ENCODE data around the gene PLD4.

GRCh38 chr14:104086245-104086690, 768 bp downstream of the ASPG start:
- RRBS, 2 experiments = no CpG with 5 or more reads among the region's 13 CpGs

DNA sequence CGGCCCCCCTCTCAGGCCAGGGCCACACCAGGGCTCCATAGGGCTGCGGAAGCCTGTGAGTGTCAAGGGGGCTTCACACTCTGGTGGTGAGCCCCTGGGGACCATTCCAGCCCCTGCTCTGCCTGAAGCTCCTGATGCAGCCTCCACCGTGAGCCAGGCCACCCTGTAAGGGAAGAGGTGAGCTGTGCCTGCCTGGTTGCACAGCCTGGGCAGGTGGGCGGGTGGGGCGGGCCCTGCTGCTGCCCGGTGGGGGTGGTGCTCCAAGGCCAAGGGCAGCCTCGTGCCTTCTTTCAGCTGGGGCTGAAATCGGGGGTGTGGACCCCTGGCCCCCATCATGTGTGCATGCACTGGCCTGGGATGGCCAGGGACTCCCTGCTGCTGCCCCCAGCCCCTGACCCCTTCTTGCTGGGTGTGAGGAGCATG, 25.2 kb upstream of the KIF26A start:
- RRBS, 2 experiments = no CpG with 5 or more reads among the region's 8 CpGs

DNA sequence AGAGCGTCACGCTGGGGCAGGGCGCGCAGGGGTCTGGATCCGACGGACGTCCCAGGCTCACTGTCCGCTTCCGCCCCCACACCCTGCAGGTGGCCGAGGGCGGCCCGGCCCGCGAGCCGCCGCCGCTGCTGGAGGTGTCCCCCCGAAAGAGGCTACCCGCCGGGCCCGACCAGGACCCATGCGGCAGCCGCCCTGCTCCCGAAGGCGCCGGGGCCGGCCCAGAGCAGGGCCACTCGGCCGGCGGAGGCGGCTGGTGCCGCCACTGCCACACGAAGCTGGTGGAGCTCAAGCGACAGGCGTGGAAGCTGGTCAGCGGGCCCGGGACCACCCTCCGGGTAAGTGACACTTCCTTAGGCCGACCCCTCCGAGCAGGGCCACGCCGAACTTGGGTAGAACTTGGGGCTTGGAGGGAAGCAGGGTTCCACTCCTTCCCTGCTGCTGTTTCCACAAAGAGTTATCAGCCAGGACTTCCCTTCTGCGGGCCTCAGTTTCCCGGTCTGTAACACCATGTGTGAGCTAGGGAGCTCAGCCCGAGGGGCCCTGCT, 639 bp downstream of the KIF26A start:
- RRBS, 2 experiments = under 1 to 1% methylated on average over 24 of the region's 45 CpGs

DNA sequence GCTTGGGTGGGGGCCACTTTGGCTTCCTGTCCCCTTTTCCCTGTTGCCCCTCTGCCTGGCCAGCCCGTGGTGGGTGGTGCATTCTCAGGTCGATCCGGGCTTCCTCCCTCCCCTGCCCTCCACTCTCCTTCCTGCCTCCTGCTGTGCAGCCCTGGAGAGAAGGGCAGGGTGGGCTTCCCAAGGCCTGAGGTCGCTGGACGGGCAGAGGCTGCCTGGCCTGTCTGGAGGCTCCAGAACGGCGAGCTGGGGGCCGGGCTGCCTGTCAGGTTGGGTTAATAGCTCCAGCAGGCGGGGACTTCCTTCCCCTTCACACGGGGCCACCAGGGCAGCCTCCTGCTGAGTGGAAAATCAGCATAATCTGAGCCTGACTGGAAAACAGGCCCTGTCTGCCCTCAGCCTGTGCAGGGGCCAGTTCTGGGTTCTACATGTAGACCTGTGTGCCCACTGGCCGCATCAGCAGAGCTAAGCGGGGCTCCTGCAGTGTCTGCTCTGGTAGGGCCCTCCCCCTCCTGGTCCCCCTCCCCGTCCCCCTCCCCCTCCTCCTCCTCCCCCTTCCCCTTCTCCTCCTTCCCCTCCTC, 11.3 kb downstream of the KIF26A start:
- RRBS, 2 experiments = no CpG with 5 or more reads among the region's 13 CpGs

DNA sequence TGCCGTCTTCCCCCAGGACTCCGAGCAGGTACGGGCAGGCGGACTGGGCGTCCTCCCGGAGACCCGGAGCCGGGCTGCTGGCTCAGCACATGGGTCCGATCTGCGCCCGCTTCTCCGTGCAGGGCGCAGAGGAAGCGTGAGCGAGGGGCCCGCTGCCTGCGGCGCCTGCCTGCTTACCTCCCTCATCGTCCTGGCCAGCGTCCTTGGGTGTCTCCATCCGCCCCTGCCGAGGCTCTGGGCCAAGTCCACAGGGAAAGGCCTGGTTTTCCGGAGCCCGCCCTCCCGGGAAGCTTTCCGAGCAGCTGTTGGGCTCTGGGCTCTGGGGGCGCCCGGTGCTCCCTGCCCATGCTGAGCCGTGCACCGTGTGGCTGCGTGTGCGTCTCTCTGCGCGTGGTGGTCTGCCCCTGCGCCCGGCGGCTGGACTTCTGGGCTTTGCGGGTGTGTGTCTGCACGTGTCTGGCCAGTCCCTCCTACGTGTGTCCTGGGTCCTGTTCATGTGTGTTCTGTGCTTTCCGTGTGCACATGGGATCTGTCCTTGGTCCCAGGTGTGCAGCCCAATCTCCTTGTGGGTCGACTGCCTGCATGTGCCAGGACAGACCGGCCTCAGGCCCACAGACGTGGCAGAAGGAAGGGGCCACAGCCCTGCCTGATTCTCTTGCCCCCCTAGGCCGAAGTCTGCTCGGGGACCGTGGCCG, 33.7 kb downstream of the KIF26A start:
- RRBS, 2 experiments = 95 to 96% methylated on average over 11 to 15 of the region's 48 CpGs

DNA sequence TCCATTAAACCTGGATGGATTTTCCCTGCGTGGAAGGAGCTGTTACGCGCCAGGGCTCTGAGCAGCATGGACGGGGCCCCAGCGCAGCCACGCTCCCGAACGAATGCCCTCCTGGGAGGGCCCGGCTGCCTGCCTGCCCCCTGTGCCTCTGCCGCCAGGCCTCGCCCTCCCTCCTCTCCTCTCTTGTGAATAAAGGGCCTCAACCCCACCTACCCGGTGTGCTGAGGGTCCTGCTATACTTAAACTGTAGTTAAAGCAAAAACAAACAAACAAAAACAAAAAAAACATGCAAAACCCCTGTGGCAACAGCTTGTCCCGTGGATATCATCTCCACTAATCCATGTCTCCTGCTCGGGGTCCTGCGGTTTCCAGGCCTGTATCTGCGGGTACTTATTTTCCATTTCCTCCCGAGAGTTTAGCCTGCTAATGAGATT, 85.5 kb downstream of the KIF26A start:
- RRBS, 2 experiments = 70 to 86% methylated on average over 3 of the region's 17 CpGs

DNA sequence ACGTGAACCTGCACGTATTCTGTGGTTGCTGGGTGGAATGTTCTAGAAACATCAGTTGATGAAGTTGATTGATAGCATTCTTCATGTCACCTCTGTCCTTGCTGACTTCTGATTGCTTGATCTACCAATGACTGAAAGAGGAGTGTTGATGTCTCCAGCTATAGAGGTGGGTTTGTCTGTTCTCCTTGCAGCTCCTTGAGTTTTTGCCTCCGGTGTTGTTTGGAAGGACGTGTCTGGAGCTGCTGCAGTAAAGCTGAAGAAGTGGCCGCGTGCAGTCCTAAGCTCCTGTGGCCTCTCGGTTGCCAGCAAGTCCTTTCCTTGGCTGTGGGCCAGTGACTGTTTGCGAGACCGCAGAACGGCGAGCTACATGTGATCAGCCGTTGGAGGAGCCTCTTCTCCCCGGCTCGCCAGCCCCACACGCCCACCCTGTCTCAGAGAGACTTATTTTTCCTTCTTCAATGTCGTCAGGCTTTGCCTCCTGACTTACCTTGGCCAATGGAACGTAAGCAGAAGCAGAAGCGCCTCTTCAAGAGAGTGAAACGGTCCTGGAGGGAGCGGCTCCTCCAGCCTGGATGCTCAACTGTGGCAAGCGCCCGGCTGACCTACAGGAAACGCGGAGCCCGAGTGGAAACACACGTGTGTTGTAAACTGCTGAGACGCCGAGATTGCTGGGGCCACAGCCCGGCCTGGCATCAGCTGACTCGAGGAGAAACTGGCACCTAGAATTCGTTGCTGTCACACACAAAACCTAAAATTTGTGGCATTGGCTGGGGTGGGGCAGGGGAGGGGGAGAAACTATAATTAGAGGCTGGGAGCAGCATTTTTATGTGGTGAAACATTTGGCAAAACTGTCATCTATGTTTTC, 137.0 kb downstream of the KIF26A start:
- RRBS, 2 experiments = 96% methylated on average over 7 of the region's 31 CpGs; no CpG with 5 or more reads in 1 of the 2 experiments

DNA sequence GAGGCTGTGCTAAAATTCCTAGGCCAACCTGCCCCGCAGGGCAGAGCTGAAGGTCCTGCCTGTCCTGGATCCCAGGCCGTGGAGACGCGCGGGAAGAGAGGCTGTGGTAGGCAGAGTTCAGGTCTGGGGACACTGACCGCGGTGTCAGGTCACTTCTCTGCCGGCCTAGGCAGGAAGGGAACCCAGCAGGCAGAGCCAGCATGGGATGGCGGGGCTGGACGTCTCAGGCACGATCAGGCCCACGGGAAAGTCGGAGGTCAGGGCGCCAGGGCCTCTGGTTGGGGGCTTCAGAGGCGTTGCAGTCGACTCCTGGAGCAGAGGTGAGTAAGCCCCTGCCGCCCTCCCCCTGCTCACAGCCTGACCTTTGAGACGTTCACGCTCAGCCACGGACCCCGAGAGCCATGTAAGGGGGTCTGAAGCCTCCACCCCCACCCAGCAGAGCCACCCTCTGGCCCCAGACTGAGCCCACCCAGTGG, 142.7 kb downstream of the KIF26A start:
- RRBS, 2 experiments = no CpG with 5 or more reads among the region's 21 CpGs

- RRBS, 2 experiments = 64 to 66% methylated on average over 3 of the region's 21 CpGs
Measured at GRCh38 chr14:104293501-104294433, 155.4 kb downstream of the KIF26A start.

DNA sequence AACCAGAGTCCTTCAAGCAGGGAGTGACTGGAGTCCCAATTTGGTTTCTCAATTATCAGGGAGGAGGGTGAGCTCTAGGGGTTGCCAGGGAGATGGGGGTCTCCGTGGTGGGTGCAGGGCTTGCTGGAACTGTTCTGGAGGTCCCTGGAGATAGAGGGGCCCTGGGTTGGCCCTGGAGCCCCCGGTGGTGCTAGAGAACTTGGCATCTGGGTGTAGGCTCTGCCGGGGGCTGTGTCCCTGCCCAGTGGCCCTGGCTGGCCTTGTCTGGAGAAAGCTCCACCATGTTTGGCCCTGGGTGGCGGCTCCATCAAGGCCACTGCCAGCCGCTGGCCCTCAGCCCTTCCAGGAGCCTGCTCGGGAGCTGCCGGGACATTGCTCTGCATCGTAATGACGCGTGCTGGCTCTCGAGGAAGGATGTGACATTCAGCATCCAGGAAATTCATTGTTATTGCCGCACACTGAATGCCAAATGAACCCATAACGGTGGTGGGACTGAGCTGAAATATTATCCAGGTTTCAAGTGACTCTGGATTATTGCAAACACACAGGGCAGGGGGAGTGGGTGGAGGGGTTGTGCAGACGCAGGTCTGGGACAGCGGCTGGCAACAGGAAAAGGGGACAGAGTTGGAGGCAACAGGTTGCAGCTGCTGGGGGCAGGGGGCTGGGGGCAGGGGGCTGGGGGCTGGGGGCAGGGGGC, 215.9 kb downstream of the KIF26A start:
- RRBS, 2 experiments = no CpG with 5 or more reads among the region's 15 CpGs

- RRBS, 2 experiments = no CpG with 5 or more reads among the region's 29 CpGs
Measured at GRCh38 chr14:104461965-104462210, 117.7 kb upstream of the C14orf180 start.

GRCh38 chr14:104586429-104586763, 6.8 kb downstream of the C14orf180 start:
- RRBS, 2 experiments = no CpG with 5 or more reads among the region's 12 CpGs

- RRBS, 2 experiments = 5% methylated on average over 3 to 4 of the region's 17 CpGs
Measured at GRCh38 chr14:104681664-104682358, 7.6 kb upstream of the INF2 start.

GRCh38 chr14:104751999-104752410, 942 bp upstream of the SIVA1 start:
- RRBS, 2 experiments = 50 to 73% methylated on average over 4 to 10 of the region's 39 CpGs

DNA sequence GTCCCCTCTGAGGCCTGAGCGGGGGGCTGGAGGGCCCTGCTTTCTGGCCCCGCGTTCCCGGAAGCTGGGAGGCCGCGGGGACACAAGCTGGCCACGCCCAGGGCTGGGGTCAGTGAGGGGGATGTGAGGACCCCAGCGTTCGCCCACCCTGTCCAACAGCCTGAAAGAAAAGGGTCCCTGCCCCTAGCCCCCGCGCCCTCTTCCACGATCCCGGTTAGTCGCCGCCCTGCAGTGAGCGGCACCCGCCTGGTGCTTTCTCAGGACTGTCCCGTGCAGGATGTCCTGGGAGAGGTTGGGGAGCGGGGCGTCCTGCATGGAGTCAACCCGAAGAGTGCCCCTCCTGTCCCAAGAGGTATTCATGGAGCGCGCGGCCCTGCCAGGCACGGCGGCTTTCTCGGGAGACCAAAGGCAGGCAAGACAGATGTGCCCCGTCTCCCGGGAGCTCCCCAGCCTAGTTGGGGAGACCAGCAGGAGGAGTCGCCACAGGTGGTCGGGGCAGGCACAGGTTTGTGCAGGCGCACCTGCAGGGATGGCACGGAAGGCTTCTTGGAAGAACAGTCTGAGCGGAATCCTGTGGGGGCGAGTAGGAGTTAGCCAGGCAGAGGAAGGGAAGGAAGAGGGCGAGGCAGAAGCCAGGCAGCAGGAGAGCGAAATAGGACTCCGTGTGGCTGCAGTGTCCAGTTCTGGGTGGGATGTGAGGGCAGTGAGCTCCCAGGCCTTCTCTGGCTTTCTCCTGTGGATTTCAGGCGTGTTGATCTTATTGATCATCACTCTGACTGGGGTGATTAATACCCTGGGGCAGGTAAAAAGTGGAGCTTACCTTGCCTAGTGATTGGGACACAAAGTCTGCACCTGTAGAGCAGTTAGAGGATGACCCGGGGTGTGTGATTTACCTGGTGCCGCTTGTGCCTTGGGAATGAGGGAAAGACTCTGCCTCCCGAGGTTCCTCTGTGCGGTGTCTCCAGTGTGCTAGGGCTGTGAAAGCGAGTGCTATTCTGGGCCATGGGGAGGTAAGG, 745 bp downstream of the SIVA1 start:
- RRBS, 2 experiments = under 1% methylated on average over 4 of the region's 44 CpGs

GRCh38 chr14:104794531-104795047, 959 bp downstream of the AKT1 start:
- RRBS, 2 experiments = 1 to 3% methylated on average over 5 of the region's 23 CpGs

GRCh38 chr14:104801207-104801368, 187 bp downstream of the ZBTB42 start:
- RRBS, 2 experiments = 2 to 6% methylated on average over 7 of the region's 19 CpGs

- RRBS, 2 experiments = under 1 to 2% methylated on average over 34 to 36 of the region's 81 CpGs
Measured at GRCh38 chr14:104865525-104866312, 651 bp downstream of the CEP170B start.

GRCh38 chr14:104924392-104924940, at the start of gene PLD4:
TSS of gene PLD4 (plus strand) at chr14:104924879.
- RRBS, 2 experiments = no CpG with 5 or more reads among the region's 10 CpGs

DNA sequence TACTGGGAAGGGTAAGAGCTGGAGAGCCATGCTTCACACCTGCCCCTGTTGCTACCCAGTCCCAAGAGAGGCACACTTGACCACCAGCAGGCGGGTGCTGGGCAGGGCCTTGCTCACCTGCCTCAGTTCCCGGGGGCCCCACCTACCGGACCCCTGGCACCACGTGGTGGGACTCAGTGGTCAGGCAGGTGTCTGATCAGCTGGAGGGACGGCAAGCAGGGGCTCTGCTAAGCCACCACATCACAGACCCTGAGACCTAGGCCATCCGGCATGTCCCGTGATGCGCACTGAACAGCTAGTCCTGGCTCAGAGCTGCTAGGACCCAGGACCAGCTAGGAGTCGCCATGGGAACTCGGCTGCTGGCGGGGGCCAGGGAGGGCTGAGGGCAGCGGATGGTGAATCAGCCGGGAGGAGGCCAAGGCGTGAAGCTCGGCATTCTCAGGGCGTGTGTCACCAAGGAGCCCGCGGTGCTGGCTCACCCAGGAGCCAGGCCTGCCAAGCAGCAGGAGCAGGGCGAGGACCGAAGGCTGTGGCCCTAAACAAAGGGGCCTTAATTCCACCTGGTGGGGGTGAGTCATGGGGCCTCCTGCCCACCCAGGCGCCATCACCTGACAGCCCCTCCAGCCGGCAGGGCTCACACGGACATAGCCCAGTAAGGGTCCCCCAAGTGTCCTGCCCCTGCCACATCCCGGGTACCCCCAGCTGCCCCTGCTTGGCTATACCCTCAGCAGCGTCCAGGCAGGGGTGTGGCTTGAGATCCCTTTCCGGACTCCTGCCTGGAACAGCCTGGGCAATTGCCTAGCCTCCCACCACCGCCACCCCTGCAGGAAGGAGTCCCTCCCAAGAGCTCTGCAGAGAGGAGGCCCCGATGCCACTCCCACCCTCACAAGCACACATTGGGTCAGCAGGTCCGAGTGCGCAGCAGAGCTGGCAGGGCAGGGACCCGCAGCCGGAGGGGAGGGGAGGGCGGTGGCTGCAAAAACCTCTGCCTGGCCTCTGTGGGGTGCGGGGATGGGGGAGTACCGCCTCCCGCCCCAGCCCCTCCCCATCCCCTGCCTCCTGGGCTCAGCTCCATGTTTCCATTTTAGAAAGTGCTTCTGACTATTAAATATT, 4.9 kb downstream of the AHNAK2 start:
- RRBS, 2 experiments = 5 to 81% methylated on average over 5 to 8 of the region's 36 CpGs